Mesenchymal stem cell of adipose (primary cell): ENCODE measurements around the gene STT3B.

GRCh38 chr3:30688783-30689736 lies 82.7 kb downstream of the TGFBR2 start:
- CAGE, long polyA plus RNA: no peak

- CAGE, long polyA plus RNA: no peak
Observed at GRCh38 chr3:31532493-31533502, at the start of gene STT3B. Gene STT3B (plus strand): TSS chr3:31532925.

- CAGE, long polyA plus RNA: no peak
Observed at GRCh38 chr3:31576217-31576918, 43.6 kb downstream of the STT3B start.

DNA sequence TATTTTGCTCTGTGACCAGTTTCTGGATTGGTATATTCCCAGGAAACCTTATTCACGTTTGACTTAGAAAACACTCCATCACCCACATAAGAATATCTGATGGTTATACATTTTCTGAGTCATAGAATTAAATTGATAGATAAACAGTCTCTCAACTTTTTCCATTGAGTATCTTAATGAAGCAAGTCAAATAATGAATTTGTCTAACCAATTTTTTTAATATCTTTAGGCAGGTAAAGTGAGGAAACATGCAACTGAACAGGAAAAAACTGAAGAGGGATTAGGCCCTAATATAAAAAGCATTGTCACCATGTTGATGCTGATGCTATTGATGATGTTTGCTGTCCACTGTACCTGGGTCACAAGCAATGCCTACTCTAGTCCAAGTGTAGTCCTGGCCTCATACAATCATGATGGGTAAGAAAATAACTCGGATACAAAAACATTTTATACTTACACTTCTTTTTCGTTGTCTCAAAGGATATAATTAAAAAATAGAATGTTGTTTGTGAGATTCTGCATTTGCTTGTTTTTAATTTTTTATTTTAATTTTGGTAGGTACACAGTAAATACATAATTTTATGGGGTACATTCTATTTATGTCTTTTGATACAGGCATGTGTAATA lies 90.8 kb downstream of the STT3B start:
- CAGE, long polyA plus RNA: no peak

GRCh38 chr3:31968889-31969441 lies 12.1 kb downstream of the OSBPL10 start:
- CAGE, long polyA plus RNA: no peak

- CAGE, long polyA plus RNA: no peak
Observed at GRCh38 chr3:32045194-32045913, 61.1 kb upstream of the GPD1L start.

GRCh38 chr3:32324321-32324812 lies 67.3 kb upstream of the CMTM7 start:
- CAGE, long polyA plus RNA: no peak

DNA sequence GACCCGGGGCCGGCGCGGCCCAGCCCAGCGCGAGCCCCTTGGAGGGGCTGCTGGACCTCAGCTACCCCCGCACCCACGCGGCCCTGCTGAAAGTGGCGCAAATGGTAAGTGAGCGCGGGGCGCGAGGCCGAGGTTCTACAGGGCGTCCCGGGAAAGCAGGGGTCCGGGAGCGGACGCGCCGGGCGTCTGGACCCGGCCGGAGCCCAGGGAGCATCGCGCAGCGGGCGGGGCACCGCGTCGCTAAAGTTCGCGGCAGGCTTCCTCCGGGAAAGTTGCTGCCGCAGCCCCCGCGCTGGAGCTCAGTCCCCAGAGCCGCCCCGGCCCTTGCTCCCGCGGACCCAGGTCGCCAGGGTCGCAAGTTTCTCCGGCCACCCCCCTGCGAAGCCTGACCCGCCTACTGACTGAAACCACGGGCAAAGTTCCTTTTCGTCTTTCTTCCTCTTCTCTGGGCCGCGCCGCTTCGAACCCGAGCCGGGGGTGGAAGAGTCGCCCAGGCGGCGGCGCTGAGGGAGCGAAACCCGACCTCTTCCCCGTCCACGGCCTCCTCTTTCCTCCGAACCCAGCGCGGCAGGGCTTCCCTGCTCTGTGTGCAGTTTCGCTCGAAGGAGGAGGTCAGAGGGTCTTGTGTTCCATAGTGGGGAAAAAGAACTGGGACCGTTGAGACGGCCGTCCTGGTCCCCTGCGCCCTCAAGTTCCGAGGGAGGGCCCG lies 463 bp downstream of the CMTM7 start:
- CAGE, long polyA plus RNA: no peak

- CAGE, long polyA plus RNA: no peak
Observed at GRCh38 chr3:32421870-32422800, 30.5 kb downstream of the CMTM7 start.

GRCh38 chr3:32422910-32423484 lies 31.3 kb downstream of the CMTM7 start:
- CAGE, long polyA plus RNA: no peak

DNA sequence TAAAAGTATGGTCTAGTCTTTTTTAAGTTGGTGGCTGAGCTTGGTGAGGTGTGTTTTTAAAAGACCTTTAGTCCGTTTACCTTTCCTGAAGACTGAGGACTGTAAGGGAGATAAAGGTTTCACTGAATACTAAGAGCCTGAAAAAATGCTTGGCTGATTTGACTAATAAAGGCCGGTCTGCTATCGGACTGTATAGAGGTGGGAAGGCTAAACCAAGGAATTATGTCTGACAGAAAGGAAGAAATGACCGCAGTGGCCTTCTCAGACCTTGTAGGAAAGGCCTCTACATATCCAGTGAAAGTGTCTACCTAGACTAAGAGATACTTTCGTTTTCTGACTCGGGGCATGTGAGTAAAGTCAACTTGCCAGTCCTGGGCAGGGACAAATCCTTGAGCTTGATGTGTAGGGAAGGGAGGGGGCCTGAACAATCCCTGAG lies 40.6 kb downstream of the CMTM6 start:
- CAGE, long polyA plus RNA: no peak

- CAGE, long polyA plus RNA: no peak
Observed at GRCh38 chr3:32484306-32485034, 18.2 kb downstream of the CMTM6 start.

DNA sequence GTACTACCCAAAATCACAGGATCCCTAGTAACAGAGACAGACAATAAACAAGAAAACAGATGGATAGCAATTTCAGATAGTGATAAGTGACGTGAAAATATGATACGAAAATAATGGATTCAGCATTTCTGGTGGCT lies 318 bp upstream of the CMTM6 start:
- CAGE, long polyA plus RNA: no peak

DNA sequence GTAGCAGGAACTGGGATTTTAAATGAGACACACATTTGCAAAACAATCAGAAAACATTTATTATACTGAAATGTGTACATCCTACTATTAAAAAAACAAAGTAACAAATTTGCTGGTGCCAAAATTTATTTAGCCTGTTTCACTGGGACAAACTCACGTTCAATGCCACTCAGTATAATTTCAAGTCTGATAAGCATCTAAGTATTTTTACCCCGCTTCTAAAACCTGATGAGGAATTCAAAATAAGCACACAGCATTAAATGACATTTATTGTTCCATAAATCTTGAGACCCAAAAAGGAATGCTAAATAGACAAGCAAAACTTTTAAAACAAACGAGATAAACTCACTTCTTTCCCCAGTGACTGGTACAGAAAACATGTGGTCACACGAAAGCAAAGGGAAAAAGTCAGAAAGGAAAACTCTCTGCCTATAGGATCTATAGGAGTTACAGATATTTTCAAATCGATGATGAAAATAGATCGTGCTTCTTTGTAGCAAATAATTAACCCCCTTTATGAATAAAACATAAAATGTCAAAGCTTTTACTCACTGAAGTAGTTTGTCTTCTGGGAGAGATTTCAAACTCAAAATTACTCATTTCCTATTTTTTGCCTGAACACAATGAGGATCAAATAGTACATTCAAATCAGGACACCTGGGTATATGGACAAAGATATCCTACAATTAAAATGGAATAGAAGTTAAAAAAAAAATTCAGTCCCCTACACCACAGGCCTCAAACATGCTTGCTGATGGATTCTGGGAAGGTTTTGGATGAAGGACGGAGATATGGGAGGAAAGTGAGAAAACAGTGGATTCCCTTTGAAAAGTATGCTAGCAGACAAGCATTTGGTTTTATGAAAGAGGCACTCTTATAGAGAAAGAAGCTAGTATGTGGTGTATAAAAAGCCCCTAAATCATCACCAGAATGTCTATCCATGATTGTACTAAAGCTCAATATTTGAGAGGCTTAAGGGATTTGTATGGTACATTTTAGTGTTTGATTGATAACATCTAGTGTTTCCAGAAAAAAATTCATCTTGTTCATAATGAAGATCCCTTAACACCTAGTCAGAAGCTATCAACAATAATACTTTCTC lies 51.6 kb downstream of the UBP1 start:
- CAGE, long polyA plus RNA: no peak

DNA sequence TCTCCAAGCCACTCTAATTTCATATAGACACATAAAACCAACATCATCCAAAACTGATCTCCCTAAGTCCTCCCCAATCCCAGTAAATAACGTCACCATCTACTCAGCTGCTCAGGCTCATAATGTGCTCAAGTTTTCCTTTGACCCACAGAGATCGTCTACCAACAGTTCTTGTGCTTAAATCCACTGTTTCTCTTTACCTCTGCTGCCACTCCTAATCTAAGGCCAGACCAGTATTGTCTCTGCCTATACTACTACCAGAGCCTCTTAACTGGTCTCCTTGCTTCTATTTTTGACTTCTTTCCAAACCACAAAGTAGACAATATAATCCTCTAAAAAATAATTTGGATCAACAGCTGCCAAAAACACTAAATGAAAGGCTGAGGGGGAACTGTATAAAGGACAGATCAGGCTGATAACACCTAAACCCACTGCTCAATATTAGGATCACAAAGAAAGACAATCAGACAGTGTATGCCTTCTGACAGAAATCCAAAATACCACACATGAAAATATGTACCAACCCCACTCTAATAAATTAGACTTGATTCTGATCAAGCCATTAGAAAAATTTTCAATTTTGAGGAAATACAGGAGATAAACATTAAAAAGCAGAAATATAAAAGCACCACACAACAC lies 65.2 kb downstream of the CLASP2 start:
- CAGE, long polyA plus RNA: no peak

- CAGE, long polyA plus RNA: no peak
Observed at GRCh38 chr3:34184395-34184866, 386.0 kb downstream of the PDCD6IP start.

- CAGE, long polyA plus RNA: no peak
Observed at GRCh38 chr3:34200454-34201201, 402.2 kb downstream of the PDCD6IP start.

DNA sequence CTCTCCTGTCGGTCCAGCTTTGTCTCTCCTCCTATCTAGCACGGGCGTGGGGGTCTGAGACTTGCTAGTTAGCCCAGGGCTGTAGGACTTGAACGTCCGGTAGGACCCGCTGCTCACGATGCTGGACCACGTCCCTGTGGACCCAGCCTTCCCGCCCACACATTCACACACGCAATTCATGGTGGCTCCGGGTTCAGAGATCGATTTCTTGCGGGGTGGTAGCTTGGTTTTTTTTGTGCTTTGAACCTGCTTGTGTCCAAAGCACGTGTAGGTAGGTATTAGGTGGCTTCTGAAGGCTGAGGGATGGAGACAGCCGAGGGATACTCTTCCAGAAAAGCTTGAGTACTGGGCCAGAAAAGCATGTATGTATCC lies 480 bp downstream of the STAC start:
- CAGE, long polyA plus RNA: no peak

- CAGE, long polyA plus RNA: no peak
Observed at GRCh38 chr3:36453010-36453615, 72.8 kb downstream of the STAC start.

- CAGE, long polyA plus RNA: no peak
Observed at GRCh38 chr3:36855483-36856279, 89.2 kb downstream of the TRANK1 start.